GM06990 (cell line): ENCODE results near the genes ZNF532 and RAX.

DNA sequence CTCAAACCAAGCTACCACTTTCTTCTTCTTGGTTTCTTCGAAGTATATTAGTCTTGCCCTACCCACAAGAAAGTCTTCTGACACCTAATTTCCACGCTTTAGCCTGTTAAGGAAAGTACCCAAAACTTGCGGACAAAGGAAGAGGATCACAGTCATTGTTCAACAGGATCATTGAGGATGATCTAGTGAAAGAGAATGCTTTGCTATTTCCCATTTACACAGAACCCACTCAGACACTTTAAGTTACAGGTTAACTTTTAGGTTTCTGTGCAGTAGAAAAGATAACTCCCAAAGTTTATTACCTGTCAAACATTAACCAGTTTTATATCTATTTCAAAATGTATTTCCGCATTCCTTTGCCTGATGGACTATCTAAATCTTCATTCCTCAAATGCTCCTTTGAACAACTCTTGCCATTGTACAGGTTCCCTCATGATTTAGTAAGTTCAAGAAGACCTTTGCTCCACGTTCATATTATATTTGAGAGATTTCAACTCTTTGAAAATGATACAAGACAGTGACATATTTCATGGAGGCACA, 102.1 kb downstream of the ALPK2 start:
- RRBS, result no CpG with 5 or more reads among the region's 5 CpGs

GRCh38 chr18:58534863-58536052, 93.6 kb downstream of the ALPK2 start:
- RRBS, result no CpG with 5 or more reads among the region's 19 CpGs

DNA sequence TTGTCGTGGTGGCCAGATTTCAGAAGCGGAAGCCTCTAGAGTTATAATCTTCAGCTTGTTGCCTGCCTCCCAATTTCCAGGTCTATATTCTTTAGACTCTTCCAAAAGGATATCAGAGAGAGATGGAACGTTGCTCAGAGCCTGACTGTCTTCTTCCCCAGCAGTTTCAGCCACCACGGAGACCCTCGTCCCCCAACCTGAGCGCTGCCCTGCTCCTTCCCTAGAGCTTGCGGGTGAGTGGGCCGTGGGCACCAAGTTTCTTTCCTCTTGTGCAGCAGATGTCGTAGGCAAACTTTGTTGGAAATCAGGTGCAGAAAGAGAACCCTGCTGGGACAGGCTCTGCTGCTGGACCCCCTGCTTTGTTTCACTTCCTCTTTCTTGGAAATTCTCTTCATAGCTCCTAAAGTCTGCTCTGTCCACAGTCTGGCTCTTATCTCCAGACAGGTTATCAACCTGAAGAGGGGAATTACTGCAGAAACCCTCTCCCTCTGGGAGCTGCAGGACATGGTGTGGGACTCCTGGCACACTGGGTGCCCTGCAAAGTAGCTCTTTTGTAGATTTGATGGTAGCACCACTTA, 92.4 kb downstream of the ALPK2 start:
- RRBS, result no CpG with 5 or more reads among the region's 9 CpGs

GRCh38 chr18:58671875-58672681, 813 bp downstream of the MALT1 start:
- RRBS, result 2% methylated on average over 20 of the region's 35 CpGs

DNA sequence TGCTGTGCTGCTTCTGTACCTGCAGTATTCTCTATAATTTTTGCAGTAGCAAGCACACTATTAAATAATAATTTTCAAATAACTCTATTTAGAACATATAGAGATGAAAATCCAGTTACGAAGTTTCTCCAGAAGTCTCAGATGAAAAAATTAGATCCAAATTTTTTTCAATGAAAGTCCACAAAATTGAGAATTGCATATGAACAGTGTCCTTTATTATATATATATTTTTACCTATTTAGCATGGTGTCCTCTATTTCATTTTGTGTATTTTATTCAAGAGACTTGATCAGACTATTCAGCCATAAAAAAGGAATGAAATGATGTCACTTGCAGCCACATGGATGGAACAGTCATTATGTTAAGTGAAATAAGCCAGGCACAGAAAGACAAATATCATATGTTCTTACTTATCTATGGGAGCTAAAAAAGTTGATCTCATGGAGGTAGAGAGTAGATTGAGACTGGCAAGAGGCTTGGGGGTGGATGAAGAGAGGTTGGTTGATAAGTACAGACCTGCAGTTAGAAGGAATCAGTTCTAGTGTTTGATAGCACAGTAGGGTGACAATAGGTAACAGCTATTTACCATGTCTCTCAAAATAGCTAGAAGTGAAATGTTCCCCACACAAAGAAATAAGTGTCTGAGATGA, 40.9 kb downstream of the MALT1 start:
- RRBS, result no CpG with 5 or more reads among the region's 1 CpG

DNA sequence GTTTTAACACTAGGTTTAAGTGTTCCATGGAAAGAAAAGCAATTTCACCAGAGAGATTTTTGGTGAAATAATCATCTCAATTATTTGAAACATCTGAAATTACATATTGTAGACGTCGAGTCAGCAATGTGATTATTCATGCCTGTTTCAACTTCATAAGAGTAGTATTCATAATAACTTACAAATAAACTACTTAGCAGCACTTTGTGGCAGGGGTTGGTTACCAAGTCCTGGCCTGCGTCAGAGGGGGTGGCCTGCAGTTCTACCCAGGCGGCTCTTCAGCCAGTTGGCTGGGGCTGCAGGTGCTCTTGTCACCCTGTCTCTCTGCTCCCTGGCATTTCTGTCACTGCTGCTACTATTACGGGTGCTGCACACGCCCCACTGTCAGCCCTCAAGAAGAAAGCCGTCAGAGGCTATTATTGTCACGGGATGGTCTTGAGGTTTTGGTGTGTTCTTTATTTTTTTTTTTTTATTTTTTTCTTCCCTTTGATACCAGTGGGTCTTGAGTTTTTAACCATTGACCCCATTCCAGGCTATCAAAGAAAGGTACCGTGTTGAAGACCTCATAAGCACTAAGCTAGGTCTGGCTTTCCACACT, 50.5 kb downstream of the MALT1 start:
- RRBS, result no CpG with 5 or more reads among the region's 9 CpGs

- RRBS, result no CpG with 5 or more reads among the region's 4 CpGs
Observed at GRCh38 chr18:58864685-58865041, at the start of gene ZNF532. Gene ZNF532, plus strand, starts transcription at chr18:58864877.

DNA sequence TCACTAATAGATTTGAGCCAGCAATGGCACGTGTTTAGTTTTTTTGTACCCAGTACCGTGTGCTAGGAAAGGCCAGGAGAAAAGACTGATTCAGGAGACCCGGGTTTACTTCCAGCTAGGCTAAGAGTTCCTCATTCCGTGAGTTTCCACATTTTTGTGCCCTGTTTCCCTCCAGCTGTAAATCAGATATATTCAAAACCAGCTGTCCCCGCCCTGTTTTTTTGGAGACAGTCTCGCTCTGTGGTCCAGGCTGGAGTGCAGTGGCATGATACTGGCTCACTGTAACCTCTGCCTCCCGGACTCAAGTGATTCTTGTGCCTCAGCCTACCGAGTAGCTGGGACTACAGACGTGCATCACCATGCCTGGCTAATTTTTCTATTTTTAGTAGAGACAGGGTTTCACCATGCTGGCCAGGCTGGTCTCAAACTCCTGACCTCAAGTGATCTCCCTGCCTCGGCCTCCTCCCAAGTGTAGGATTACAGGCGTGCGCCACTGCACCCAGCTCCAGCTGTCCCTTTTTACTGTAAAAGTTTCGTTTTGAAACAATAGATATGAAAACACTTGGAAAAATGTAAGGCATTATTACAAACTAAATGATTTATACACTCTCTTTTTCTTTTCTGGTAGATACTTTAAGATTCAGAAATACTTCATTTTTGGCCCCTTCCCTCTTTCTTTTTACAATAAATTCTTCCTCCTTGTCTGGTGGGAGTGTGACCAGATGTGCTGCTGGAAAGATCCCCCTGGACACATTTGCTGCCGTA, 112.7 kb upstream of the SEC11C start:
- RRBS, result no CpG with 5 or more reads among the region's 14 CpGs

DNA sequence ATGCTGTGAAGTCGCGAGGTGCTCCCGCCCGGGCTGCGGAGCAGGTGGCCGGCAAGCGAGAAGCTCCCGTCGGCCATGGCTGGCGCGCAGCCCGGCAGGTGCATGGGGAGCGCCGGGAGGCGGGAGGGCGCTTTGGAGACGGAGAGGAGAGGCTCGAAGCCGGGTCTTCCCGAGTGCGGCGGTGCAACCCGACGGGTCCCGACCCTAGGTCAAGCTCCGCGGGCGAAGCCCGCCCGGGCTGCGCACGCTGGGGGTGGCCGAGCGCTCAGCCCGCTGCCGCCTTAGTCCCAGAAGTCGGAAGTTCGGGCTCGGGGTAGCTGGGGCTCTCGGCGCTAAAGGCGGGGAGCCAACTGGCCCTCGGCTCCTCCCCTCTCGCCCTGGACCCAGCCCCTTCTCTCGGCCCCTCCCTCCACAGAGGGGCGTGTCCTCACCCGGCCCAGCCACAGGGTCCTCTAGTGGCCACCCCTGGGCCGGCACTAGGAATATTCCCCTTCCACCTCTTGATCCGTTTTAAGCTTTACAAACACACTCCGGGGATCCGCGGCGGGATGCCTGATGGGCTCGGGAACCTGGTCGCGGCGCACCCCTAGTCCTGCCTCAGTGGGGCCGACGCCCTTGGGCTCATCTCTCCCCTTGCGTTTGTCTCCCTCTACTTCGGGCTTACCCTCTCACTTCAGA, at the start of gene RAX:
TSS of gene RAX (minus strand) at position 352 of the 678 bp plus-strand sequence.
- RRBS, result 18% methylated on average over 29 of the region's 61 CpGs

GRCh38 chr18:59980412-59980649, 80.5 kb downstream of the PMAIP1 start:
- RRBS, result no CpG with 5 or more reads among the region's 2 CpGs

- RRBS, result no CpG with 5 or more reads among the region's 1 CpG
Observed at GRCh38 chr18:61459844-61460053, 126.5 kb downstream of the CDH20 start.

DNA sequence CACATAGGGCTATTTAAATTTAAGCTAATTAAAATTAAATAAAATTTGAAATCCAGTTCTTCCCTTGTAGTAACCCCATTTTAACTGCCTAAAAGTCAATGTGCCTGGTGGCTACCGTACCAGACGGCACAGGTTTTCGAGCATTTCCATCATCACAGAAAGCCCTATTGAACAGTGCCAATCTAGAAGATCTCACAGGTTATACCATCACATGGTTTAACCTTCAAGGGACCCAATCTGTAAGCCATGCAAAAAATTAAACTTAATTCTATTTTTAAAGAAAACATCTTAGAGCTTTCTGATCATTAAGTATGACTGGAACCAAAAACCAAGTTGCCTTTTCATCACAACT, 80.7 kb downstream of the RNF152 start:
- RRBS, result no CpG with 5 or more reads among the region's 3 CpGs

DNA sequence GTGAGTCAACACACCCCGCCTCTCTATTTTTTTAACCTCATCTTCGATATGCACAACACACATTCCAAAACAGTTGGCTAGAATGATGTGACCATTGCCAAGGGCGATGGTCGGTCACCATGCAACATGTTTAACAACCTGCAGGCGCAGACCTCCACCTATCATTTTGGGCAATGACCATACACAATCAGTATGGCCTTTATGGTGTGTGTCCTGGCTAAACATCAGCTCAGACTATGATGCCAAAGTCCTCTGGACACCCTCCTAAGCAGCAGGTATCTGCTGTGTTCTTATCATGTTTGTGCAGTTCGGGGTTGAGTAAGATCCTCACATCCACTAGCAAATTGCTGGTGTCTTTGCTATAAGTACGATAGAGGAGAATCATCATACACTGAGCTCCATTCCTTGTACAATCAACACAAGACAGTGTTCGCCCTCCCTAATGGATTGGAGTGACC, 7.8 kb upstream of the RNF152 start:
- RRBS, result no CpG with 5 or more reads among the region's 8 CpGs

GRCh38 chr18:62146779-62147209, 40.1 kb downstream of the PIGN start:
- RRBS, result no CpG with 5 or more reads among the region's 2 CpGs

- RRBS, result no CpG with 5 or more reads among the region's 9 CpGs
Observed at GRCh38 chr18:62485577-62485984, 37.2 kb upstream of the ZCCHC2 start.

DNA sequence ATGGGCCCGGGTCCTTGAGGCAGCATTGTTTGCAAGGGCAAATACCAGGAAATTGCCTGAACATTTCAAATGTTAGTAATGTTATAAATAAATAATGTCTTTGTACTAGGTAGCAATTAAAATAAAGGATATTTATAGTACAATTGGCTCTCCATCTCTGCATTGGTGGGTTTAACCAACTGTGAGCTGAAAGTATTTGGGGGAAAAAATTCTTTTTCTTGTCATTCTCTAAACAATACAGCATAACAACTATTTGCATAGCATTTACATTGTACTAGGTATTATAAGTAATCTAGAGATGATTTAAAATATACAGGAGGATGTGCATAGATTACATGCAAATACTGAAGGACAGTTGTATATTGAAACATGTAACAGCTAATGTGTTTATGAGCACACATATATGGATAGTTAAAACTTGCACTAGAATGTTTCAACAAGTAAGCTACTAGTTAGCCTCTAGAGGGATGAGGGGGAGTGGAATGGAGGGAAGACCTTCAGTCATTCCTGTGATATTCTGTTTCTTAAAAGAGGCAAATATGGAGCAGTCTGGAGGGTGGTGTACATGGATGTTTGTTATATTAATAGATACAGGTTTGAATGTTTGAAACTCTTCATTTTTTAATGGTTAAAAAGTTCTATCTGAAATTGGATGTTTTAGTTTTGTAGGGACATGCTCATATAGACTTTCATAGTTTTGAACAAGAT, 37.0 kb downstream of the ZCCHC2 start:
- RRBS, result no CpG with 5 or more reads among the region's 1 CpG

DNA sequence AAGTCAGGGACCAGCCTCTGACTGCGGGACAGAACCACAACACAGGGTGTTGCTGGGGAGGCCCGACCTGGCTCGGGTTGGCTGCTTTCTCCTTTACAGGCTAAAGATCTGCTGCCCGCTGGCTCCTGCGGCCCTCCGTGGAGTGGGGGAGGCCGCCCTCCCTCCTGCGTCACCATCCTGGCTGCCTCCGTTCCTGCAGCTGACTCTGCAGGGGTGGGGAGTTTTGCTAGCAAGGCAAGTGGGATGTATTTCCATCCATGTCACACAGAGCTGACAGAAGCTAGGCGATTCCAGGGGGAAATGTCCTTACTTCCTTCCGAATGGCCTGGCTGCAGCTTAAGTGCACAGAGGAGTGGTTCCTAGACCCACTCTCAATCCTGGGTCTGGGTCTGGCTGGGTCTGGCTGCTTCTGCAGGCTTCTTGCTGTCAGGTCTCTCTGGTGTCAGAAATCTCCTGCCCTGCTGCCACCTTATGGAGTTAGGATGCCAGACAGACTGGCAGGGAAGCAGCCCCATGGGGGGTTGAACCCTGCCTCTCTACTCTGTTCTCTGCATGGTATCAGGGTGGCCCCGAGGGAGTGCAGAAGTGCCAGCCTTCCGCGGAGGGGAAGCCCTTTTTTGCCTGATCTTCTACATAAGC, 89.3 kb downstream of the ZCCHC2 start:
- RRBS, result no CpG with 5 or more reads among the region's 14 CpGs

- RRBS, result no CpG with 5 or more reads among the region's 4 CpGs
Observed at GRCh38 chr18:62751137-62751924, 36.0 kb downstream of the PHLPP1 start.

GRCh38 chr18:62785031-62785673, 69.8 kb downstream of the PHLPP1 start:
- RRBS, result no CpG with 5 or more reads among the region's 4 CpGs

DNA sequence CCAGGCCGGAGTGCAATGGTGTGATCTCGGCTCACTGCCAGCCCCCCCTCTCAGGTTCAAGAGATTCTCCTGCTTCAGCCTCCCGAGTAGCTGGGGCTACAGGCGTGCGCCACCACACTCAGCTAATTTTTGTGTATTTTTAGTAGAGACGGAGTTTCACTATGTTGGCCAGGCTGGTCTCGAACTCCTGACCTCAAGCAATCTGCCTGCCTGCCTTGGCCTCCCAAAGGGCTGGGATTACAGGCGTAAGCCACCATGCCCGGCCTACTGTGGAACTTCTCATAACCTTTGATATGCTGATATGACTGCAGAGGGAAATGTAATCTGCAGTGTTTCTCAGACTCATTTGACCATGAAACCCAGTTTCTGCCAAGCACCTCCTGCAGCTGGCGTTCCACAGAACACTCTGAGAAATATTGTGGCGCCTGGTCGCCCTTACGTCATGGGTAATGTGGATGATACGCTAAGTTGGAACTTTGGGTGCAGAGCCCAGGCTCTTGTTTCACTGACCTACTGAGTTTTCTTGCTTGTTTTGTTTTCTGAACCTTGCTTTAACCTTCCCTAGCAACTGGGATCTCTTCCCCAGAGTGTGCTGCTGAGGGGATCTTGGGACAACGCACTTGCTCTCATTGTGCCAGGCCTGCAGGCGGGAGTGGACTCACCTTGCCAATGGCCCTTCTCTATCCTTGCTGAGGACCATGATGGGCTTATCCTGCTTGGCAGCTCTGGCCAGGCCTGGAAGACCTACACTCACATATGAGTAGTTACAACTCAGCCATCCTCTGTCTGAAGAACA, 213.6 kb downstream of the BCL2 start:
- RRBS, result no CpG with 5 or more reads among the region's 16 CpGs